Metastatic Breast Carcinoma in the Brain (tissue), 10 donors: ENCODE data around the genes GLI1 and ATP23.

DNA sequence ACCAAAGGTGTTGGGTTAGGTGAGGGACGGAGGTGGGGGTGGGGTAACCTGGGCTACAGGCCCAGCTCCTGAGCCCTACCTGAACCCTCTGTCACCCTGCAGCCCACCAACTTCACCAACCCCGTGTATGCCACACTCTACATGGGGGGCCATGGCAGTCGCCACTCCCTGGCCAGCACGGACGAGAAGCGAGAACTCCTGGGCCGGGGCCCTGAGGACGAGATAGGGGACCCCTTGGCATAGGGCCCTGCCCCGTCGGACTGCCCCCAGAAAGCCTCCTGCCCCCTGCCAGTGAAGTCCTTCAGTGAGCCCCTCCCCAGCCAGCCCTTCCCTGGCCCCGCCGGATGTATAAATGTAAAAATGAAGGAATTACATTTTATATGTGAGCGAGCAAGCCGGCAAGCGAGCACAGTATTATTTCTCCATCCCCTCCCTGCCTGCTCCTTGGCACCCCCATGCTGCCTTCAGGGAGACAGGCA lies 4.2 kb upstream of the NXPH4 start:
- PRO-cap, 10 experiments, result no peak in any of the 10 experiments

- PRO-cap, 10 experiments, result peak in 4 of 10 experiments; most common plus-strand start chr12:57249285 (in 1); most common minus-strand start chr12:57249138 (in 1)
Observed at GRCh38 chr12:57248780-57249659, 2.0 kb downstream of the STAC3 start.

DNA sequence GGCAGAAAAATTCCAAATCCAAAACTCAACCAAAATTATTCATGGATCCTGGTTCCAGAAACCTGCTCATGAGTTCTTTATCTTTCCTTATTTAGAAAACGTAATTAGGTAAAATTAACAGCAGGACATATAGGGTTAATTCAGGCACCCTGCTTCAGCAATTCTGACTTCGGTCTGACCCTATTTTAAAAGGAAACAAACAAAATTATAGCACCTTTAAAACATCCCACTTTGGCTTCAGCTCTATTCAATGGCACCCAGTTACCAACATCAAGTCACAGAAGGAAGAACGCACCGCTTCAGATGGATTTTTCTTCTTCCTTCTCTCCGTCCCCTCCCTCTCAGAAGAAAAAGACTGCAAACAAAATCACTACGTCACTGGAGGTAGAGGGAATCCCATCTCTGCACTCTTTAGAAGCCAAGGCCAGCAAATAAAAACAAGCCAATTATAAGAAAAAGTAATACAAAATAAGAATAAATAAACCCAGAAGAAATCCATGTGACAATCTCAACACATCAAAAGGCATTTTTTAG lies 89.7 kb downstream of the R3HDM2 start:
- PRO-cap, 10 experiments, result no peak in any of the 10 experiments

DNA sequence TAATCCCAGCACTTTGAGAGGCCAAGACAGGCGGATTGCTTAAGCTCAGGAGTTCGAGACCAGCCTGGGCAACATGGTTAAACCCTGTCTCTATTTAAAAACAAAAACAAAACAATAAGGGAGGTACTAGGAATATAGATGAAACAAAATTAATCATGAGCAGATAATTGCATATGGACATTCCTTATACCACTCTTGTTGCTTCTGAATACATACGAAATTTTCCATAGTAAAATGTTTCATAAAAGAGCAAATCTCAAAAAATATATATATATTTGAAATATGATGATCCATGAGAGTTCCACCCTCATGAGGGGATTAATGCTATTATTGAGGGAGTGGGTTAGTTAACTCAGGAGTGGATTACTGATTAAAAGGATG lies 22.4 kb downstream of the R3HDM2 start:
- PRO-cap, 10 experiments, result no peak in any of the 10 experiments

- PRO-cap, 10 experiments, result no peak in any of the 10 experiments
Observed at GRCh38 chr12:57429860-57430200, 1.0 kb downstream of the R3HDM2 start.

DNA sequence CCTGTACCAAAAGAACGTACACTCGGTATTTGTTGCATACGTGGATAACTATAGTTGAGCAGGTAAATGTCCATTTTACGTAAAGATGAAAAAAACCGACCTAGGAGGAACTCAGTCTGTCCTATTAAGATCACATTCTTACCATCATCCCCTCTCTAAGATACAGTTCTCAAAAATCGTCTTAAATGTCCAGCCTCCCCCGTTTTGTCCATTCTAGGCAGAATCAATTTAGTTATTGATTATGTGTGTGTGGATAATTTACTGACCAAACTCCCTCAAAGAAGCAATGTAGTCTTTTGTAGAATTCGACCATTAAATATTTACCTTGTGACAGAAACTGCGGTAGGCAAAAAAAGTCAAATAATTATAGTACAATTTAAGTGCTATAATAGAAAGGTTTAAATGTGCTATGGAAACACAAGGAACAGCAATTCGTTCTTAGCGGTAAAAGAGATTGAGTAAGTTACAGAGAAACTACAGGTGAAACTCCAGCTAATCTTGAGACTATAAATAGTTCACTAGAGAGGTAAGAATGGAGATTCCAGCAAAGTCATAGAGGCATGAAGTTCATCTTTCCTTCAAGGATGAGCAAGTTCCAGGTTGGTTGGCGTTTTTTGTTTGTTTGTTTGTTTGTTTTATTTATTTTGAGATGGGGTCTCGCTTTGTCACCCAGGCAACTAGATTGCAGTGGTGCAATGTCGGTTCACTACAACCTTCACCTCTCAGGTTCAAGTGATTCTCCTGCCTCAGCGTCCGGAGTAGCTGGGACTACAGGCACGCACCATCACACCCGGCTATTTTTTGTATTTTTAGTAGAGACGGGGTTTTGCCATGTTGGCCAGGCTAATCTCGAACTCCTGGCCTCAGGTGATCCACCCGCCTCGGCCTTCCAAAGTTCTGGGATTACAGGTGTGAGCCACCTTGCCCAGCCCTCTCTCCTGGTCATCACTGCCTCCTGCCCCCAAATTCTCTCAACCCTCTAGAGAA lies 819 bp upstream of the R3HDM2 start:
- PRO-cap, 10 experiments, result no peak in any of the 10 experiments

- PRO-cap, 10 experiments, result no peak in any of the 10 experiments
Observed at GRCh38 chr12:57459521-57460372, at the start of gene GLI1. Gene GLI1, plus strand, starts transcription at chr12:57459785.

DNA sequence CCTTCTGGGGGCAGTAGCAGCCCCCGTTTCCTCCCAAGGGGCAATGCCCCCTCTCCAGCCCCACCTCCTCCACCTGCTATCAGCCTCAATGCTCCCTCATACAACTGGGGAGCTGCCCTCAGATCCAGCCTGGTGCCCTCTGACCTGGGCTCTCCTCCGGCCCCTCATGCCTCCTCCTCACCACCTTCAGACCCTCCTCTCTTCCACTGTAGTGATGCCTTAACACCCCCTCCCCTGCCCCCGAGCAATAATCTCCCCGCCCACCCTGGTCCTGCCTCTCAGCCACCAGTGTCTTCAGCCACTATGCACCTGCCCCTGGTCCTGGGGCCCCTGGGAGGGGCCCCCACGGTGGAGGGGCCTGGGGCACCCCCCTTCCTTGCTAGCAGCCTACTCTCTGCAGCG lies 2.9 kb downstream of the MBD6 start:
- PRO-cap, 10 experiments, result no peak in any of the 10 experiments

GRCh38 chr12:57612769-57613756 lies 1.8 kb downstream of the ARHGEF25 start:
- PRO-cap, 10 experiments, result no peak in any of the 10 experiments

DNA sequence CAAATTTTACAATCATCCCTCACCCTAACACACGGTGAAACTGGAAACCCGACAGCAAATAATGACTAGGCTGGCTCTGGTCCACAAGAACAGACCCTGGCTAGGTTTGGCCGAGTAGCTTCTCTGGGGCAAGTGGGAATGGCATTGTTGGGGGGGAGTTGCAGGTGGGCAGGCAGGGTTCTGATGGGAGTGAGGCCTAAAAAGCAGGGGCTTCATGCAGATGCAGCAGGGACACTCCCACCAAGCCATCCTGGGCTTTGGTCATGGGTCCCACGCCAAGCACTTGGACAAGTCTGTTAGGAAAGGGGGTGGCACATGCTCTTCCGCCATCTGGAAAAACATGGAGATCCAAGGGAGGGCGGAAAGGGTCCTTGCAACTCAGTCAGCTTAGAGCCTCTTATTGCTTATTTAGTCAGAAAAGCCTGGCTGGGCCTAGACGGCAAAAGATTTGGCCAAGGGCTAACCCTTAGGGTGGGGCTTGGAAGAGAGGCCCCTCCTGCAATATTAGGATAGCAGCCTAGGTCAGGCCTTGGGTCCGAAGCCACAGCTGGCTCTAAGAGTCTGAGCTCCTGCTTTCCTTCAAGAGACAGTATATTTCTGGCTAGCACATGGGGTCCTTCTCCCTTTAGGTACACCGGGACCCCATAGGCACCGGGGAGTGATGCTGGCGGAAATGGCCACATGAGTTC lies 2.7 kb upstream of the AVIL start:
- PRO-cap, 10 experiments, result no peak in any of the 10 experiments

DNA sequence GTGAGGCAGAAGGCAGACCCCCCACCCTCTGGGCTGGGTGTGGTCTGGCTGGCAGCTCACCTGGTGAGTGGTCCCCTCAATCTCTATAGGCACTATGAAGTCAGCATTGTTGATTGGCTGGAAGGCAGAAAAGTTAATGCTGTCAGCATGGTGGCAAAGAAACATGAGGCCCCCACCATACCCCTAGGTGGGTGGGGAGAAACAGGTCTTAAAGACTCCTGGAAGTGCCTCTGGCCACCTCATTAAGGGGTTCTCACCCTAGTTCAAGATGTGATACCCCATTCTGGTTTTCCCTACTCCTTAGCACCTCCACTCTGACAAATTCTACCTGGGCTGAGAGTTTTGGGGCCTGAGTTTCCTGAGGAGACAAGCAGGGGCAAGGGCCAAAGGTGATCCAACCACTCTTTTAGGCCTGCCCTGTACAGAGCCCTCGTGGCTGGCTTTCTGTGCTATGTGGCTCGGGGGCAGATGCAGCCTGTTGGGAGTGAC lies 7.8 kb upstream of the AVIL start:
- PRO-cap, 10 experiments, result no peak in any of the 10 experiments

- PRO-cap, 10 experiments, result no peak in any of the 10 experiments
Observed at GRCh38 chr12:57842421-57843066, 4.0 kb downstream of the CTDSP2 start.

GRCh38 chr12:57881365-57882171 lies 35.0 kb upstream of the CTDSP2 start:
- PRO-cap, 10 experiments, result peak in 3 of 10 experiments; most common plus-strand start chr12:57881792 (in 1); most common minus-strand start chr12:57881540 (in 3)

DNA sequence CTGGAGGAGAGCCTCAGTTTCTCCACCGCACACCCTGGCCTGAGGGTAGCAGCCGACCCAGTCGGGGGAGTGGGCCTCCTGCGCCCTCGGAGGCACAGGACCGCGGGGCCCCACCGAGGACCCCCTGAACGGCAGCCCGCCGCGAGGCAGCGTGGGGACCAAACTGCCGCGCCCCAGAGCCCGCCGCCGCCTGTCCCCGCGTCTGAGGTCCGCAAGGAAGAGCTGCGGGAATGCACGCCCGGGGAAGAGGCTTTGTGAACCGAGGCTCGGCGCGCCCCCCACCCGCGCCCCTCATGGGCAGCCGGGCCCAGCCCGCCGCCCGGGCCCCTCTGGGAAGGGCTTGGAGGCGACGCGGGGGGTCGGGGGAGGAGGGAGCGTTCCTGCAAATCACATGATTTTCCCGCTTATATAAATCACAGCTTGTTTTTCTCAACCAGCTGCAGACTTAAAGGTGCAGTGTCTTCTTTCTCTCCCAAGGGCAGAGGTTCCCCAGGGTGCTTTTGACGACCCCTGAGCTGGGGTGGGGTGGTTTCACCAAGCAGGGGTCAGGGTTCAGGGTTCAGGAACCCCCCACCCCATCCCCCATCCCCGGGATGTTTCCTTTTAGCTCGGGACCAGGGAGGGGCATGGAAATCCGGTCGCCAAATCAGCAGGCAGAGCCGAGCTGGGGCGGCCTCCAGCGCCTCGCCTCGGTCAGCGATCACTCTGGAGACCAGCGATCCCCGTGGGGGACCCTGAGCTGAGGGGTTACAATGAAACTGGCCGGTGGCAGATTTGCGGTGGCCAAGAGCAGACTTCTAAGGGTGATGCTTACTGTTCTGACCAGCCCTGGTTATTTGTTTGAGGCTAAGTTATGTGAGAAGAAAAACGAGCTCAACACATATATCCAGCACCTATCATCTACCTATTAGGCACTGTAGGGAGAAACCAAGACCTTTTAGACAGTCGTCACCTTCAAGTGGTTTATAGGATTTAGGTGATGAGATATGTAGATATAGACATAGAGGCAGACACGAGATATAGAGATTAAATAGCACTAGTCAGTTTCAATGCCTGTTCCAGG lies 44.6 kb upstream of the ATP23 start:
- PRO-cap, 10 experiments, result peak in 9 of 10 experiments; most common plus-strand start position 436 of the sequence (in 7); most common minus-strand start position 331 of the sequence (in 6)

GRCh38 chr12:57929364-57929814 lies 12.0 kb upstream of the ATP23 start:
- PRO-cap, 10 experiments, result no peak in any of the 10 experiments

DNA sequence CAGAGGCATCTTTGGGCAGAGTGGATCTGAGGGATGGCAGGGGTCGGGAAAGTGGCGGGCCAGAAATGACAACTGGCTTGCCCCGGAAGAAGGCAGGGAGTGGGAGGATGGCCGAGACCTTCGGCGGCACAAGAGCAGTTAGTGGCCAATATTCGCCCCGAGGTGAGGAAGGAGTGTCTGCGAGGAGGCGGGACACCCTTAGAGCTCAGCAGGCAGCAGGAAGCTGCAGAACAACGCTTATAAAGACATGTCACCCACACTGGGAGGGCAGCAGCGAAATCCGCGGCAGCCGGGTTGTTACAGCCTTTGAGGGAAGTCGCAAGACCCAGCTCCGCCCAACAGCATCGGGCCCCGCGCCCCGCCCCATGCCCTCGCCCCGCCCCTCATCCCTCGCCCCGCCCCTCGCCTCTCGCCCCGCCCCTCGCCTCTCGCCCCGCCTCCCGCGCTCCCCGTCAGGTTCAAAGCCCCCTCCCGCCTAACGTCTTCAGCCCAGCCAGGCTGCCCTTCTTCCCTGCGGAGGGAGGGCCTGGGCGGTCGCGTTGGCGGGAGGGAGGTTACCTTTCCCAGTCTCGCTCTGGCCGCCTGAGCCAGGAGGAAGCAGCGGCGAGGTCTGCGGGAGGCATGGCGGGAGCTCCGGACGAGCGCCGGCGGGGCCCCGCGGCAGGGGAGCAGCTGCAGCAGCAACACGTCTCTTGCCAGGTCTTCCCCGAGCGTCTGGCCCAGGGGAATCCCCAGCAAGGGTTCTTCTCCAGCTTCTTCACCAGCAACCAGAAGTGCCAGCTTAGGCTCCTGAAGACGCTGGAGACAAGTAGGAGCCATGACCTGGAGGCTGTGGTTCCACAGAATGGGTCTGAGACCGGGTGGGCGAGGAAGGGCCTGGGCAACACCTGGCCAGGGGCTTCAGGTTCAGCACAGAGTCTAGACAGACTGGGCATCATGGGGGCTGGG lies at the start of gene ATP23:
Gene ATP23 (plus strand): TSS at position 487 of the 948 bp plus-strand sequence.
- PRO-cap, 10 experiments, result peak in 10 of 10 experiments; most common plus-strand start position 566 of the sequence (in 5); most common minus-strand start position 318 of the sequence (in 5)

DNA sequence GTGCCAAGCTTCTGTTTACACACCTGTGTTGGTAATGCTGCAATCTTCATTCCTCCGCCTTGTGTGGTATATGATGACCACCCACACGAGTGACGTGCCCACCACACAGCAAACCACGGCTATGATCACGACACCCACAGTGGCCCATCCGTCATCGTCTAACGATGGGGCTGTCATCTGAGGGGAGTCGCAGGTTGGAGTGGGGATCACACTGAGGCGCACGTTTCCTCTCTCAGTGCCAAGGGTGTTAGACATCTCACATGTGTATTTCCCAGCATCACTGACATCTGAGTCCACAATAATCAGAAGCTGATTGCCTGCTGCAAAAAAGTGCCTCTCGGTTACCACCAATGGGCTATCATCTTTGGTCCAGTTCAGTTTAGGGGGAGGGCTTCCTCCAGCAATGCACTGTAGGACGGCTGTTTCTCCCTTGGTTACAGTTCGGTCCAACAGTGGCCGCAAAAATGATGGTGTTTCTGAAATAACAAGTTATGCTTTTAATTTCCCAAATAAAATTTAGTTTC lies 42.9 kb downstream of the LRIG3 start:
- PRO-cap, 10 experiments, result peak in 1 of 10 experiments; most common plus-strand start position 192 of the sequence (in 1); most common minus-strand start position 62 of the sequence (in 1)

DNA sequence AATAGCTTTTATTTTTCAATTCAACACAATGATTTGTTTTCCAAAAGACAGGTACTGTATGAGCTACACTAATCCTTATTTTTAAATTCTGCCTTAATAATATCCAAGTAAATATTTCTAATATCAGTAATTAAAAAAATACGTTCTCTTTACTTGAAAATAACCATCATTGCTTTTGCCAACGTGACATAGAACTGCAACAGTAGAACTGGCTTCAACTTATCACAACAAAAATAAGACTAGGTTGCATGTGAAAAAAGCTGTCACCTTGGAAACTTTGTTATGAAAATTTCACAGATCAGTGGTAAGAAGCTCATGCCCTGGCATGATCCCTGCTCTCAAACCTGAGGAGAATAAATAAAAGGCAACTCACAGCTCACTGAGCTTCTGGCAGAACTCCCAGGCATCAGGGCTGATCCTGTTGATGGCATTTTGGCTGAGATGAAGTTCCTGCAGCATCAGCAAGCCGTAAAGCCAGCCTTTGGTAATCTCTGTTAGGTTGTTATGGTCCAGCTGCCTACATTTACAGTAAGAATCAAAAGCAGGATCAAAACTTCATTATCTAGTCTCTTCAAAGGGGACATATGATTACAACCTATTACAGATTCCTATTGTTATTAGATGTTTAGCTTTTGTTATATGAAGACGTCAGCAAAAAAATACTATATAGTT lies 32.2 kb downstream of the LRIG3 start:
- PRO-cap, 10 experiments, result no peak in any of the 10 experiments

DNA sequence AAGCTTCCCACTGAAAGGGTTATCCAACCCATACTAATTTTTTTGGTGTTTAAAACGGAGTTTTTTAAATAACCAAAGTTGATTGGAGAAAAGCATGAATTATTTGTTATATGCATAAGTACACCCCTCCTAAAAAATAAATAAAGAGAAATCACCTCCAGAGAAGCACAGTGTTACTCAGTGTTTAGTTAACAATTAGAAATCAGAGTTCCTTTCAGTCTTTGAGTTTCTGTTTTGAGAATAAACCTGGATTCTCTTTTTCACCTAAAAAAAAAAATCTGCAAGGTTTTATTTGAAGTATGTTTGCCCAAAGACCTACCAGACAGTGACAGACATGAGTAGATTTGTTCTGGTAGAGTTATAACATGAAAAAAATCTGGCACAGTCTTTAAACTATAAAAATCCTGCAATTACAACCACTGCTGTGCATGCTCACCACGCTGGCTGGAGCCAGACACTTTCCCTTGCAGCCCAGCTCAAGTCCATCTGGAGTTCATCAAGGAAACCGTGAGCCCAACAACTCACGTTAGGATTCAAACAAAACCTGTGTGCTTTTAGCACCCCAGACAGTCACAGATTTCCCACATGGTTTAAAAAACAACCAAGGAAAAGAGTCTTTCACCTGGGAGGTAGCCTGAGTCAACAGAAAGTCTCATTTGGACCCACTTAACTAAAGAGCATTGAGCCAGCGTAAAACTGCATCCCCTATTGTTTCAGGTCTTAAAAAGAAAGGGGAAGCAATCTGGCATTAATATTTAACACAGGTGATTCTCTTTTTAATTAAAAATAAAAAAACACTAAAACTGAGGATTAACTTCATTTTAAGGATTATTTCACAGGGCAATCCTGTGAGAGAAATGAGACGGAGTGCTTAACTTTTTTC lies 4.8 kb downstream of the LRIG3 start:
- PRO-cap, 10 experiments, result peak in 2 of 10 experiments; most common plus-strand start position 419 of the sequence (in 1); most common minus-strand start position 330 of the sequence (in 1)

- PRO-cap, 10 experiments, result no peak in any of the 10 experiments
Observed at GRCh38 chr12:58921455-58922099, 1.3 kb upstream of the LRIG3 start.